Mesenchymal stem cell of the bone marrow (primary cell): ENCODE results near the gene CLDN11.

GRCh38 chr3:167814140-167814858, 78.8 kb downstream of the SERPINI1 start:
- CAGE, long polyA plus RNA: no peak

- CAGE, long polyA plus RNA: no peak
Measured at GRCh38 chr3:168517384-168518134, 421.8 kb upstream of the GOLIM4 start.

DNA sequence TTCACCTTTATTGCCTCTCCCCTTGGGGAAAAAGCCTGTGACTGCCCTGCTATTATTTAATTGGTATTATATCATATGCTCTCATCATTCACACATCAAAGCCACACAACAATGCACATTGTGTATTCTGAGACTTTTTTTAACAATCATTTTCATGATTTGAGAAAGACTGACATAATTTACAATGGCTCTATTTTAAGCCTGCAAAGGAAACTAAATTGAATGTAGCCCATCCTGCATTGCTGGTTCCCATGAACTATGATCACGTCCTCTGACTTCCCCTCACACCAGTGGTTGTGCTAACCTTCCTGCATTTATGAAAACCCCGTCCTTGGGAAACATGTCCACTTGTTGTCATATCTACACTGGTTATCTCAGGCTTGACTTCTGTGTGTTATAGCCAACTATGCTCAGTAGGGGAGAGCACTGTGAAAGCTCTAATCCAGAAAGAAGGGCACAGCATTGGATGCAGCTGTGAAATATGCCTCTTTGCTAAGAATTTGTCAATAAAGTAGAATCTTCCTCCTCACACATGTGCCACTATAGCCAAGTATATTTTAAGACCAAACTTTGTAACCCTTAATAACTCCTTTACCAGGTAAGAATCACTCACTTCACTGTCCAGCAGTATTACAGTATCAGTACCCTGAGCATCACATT, 546.2 kb downstream of the MECOM start:
- CAGE, long polyA plus RNA: no peak

DNA sequence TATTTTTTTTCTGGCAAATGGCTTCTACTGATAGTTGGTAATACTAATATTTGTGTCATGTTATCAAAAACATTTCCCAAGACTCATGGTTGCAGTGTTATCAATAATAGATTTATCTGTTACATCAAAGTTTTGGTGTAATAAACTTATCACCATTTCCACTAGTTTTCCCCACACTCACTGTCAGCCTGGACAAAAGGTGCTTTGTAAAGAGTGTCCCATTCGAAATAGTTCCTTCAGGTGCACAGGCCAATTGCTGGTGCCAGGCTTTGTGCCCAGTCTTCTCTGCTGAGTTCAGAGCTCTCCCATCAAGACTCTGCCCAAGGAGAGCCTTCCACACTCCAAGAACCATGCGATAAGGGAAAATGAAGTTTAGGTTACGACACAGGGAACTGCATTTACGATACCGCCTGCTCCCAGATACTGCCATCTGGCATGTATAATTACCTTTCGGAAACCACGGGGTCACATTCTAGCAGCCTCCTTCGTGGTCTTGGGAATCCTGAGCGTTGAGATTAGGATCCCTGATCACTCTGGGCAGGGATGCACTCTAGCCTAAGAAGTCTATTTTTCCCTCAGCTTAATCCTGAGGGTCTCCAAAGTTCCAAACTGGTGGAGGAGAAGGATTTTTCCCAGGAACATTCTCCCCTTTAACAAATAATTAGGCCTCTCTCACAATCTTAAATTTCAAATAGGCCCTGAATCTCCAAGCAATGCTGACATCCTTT, 379.5 kb downstream of the MECOM start:
- CAGE, long polyA plus RNA: no peak

DNA sequence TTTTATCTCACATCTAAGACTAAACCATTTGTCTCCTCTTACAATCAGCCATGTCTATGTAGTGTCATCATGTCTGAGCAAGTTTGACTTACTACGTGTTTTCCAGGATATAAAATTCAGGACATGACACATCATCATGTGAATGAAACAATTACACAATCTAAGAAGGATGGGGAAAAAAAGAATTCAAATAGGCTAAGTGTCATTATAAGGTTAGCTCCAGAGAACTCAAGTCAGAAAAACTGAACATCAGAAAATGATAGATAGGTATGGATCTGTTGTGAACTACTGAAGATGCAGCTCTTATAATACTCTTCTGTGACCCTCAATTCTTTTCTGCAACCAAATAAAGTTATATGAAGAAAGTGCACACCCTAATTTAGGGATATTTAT, 208.6 kb downstream of the MECOM start:
- CAGE, long polyA plus RNA: no peak

DNA sequence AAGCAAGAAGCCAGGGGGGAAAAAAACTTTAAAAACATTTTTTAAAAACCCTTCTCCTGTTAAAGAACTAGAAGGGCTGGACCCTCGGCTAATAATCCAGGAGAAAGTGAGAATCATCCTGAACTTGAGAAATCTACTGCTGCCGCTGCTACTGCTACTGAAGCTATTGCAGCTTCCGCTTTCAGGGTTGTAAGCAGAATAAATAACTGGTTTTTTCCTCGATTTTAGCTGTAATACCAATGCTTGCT, 420 bp upstream of the MECOM start:
- CAGE, long polyA plus RNA: no peak

- CAGE, long polyA plus RNA: no peak
Measured at GRCh38 chr3:169765106-169765554, 4.2 kb downstream of the ACTRT3 start.

- CAGE, long polyA plus RNA: no peak
Measured at GRCh38 chr3:169811960-169812829, 475 bp upstream of the LRRIQ4 start.

- CAGE, long polyA plus RNA: no peak
Measured at GRCh38 chr3:169835957-169836418, 23.3 kb upstream of the LRRC34 start.

GRCh38 chr3:169965337-169965987, 1.1 kb upstream of the SEC62 start:
- CAGE, long polyA plus RNA: no peak

DNA sequence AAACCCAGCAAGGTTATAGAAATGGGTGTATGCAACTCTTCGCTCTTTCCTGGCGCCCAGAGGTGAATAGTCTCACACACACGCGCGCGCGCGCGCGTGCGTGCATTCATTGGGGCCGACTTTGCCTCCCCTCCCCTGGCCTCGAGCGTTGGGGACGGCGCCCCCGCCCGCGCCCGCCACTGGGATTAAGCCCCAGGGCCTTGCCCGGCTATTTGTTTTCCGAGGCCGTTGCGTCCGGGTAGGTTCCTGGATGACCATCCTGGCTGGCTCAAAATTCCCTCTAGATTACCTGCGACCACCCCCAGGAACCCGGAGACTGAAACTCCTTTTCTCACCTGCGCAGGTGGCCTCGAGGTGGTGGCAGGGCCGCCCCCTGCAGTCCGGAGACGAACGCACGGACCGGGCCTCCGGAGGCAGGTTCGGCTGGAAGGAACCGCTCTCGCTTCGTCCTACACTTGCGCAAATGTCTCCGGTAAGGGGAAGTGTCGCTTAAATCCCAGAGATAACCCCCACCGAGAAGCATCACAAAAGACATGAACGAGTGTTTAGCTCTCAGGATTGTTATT, 860 bp downstream of the GPR160 start:
- CAGE, long polyA plus RNA: no peak

GRCh38 chr3:170270187-170270883, 48.1 kb downstream of the PRKCI start:
- CAGE, long polyA plus RNA: no peak

- CAGE, long polyA plus RNA: no peak
Measured at GRCh38 chr3:170343864-170344275, 13.6 kb upstream of the SKIL start.

GRCh38 chr3:170418356-170419412, at the start of gene CLDN11:
TSS of gene CLDN11 (plus strand) at chr3:170418868.
- CAGE, long polyA plus RNA: no peak

DNA sequence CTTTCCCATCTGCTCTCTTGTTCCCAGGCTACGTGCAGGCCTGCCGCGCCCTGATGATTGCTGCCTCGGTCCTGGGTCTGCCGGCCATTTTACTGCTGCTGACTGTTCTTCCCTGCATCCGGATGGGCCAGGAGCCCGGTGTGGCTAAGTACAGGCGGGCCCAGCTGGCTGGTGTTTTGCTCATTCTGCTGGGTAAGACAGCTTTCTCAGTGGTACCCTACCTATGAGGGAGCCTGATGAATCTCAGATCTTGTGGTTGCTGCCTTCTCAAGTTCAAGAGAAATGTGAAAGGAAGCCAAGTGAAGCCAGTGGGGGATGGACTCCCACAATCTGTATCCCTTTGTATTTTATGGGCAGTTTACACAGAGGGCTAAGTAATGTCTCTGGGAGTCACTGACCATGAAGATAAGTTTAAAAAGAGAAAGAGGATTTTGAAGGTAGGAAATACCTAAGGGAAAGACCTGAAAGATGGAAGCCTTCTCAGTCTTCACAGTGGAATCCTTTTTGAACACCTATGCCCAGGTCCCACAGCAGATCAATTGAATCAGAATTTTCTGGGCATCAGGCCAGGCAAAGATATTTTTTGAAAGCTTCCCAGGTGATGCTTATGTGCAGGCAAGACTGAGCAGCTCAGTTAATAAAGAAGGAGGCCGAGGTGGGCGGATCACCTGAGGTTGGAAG, 4.6 kb downstream of the CLDN11 start:
- CAGE, long polyA plus RNA: no peak

- CAGE, long polyA plus RNA: no peak
Measured at GRCh38 chr3:170585100-170585808, 621 bp downstream of the SLC7A14 start.

DNA sequence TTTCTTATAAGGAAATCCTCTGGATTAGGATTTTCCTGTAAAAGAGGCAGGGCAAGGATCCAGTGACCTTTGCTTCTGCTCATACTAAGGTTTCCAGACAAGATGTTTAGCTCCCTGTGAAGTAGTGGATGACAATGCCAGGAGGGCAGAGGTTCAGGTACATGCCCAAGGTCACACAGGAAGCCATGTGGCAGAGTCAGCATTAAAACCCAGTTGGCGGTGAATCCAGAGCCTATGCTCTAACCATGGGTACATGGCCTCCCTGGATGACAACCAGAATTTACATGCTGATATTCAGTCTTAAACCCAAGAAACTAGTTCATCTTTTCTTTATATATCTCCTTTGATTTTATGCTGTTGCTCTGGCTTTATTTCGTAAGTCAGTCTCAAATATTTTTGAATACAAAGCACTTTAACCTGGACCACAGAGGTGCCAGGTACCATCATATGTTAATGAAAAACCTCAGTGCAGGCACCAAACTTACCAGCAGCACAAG, 27.9 kb downstream of the SLC2A2 start:
- CAGE, long polyA plus RNA: no peak

DNA sequence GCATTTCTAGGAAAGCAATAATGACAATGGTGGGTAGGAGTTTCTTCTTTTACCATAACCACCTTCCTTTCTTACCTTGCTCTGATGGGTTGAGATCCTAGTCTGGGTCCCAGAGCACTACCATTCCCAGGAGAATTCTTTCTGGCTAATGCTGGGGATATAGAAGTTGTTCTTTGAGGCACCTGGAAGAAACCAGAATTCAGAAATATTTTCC, 96.9 kb upstream of the SLC2A2 start:
- CAGE, long polyA plus RNA: no peak

- CAGE, long polyA plus RNA: no peak
Measured at GRCh38 chr3:171261360-171261945, 198.8 kb downstream of the TNIK start.

GRCh38 chr3:171457380-171458525, 2.5 kb downstream of the TNIK start:
- CAGE, long polyA plus RNA: no peak